Omental fat pad (tissue), 4 donors: Measurements from ENCODE around the genes DENND11 and MGAM2.

DNA sequence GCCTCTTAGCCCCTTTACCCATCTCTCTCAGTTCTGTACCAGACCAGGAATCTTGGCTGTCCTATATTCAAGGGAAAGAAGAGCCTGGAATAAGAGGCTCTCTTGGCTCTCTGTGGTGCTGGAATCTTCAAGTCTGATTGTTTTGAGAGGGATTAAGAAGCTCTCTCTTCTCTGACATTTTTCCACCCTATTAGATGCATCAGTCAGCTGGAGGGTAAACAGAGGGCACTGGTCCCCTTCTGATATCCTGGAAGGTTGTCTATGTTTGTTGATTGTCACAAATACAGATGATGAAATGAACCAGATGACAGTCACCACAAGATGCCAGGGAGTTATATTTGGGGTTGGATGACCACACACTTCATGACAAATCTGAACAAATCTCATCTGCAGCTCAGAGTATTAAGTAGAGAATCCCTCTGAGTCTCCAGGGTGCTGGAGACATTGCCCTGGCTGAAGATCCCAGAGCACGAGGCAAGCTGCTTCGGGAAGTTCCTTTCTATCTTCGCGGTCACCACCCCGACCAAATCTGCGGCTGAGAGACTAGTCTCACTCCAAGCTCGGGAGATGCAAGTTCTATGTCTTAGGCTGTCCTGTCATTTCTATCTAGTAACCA lies 9.1 kb downstream of the DENND2A start:
- PRO-cap: no peak
- RAMPAGE, long total RNA, 4 experiments: no peak in any of the 4 experiments

DNA sequence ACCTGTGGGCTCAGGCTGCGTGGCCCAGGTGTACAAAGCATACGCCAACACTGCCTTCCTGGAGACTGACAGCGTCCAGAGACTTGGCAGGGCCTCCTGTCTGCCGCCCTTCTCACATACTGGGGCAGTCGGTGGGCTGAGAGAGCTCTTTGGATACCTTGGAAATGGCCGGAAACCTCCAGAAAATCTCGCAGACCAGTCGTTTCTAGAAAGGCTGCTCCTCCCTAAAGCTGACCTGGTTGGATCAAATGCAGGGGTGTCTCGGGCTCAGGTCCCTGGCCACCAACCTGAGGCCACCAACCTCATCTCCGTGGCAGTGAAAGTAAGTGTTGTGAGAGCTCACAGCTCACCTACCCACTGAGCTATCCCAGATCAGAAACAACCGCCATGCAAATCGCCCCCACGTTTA lies 1.2 kb downstream of the ADCK2 start:
- PRO-cap: no peak
- RAMPAGE, long total RNA, 4 experiments: no peak in any of the 4 experiments

DNA sequence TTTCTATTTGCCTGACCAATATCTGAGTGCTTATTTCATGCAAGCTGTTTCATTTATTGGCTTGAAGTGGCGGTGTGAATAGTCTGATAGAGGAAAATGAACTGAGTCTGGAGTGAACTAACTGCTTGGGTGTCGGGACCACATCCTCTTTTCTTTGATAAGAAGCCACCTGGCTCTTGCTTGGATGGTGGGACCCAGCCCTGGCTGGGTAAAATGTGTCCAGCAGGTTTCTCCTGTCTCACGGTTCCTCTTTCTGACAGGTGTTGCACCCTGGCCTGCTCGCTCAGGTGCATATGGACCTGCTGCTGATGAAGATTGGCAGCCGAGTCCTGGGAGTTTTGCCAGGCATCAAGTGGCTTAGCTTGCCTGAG lies 1.6 kb downstream of the ADCK2 start:
- PRO-cap: no peak
- RAMPAGE, long total RNA, 4 experiments: no peak in any of the 4 experiments

DNA sequence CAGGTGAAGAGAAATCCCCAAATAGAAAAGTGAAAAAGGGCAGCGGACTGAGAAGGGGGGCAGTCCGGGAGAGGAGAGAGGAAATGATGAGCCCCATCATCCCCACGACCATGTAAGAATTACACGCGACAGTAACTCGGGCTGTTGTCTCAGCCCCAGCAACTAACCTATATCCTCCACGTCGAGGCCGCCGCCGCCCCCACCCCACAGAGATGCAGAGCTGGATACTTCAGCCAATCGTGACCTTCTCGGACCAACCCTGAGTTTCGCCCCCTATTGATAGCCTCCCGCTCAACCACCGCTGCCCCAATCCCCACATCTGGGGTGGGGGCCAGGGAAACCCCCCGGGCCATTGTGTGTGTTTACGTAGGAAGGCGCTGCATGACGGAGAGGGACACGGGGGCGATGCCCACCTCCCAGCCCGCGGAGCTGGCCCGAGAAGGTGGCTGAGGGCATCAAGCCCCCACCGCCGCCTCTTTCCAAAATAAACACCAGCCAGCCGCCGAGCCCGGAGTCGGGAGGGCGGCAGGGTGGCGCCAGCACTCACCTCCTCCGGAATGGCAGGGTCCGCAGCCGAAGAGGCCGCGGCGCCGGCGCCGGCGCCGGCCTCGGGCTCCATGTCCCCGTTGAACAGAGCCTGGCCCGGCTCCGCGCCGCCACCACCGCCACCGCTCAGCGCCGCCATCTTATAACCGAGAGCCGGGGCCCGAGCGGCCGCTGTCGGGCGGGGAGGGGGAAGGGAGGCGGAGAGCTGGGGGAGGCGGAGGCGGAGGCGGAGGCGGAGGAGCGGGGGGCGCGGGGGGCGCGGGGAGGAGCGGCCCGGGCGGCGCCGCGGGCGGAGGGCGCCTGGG lies 485 bp downstream of the BRAF start:
- PRO-cap: no peak
- RAMPAGE, long total RNA, 4 experiments: no peak in any of the 4 experiments

DNA sequence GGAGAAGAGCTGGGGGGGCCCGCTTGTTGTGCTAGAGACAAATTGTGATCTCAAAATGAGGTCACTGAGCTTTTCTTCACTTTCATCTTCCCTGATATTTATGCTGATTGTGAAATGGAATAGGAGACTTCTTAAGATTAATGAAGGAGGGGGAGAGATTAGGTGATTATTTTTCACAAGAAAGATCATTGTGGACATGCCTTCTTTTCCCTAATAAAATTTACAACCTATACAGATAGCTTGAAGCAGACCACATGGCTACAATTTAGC lies 23.5 kb downstream of the MRPS33 start:
- PRO-cap: no peak
- RAMPAGE, long total RNA, 4 experiments: no peak in any of the 4 experiments

DNA sequence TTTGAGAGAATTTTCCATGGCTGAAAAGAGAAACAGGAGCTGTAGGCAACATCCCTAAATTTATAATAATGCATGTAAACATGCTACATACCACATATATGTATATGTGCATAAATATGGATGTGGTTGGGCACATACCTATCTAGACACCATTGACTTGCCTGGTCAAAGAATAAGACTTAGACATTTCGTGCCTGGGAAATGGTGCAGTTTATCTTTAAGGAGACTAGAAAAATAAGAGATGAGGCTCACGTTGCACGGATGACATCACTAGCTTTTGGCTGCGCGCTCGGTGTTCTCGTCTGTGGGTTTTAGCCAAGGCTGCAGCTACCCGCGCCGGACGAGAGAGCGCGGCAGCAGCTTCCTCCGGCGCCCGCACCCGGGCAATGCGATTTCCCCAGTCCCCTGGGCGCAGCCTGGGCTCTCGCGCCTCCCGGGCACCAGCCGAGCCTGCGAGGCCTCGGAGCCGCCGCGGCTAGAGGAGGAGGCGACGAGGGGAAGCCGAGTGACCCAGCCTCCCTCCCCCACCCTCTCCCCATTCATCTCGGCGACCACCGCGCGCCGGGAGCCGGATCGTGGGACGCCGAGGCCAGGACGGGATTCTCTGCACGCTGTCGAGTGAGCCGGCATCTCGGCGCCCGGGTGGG lies 1.4 kb upstream of the TMEM178B start:
- PRO-cap: no peak
- RAMPAGE, long total RNA, 4 experiments: no peak in any of the 4 experiments

DNA sequence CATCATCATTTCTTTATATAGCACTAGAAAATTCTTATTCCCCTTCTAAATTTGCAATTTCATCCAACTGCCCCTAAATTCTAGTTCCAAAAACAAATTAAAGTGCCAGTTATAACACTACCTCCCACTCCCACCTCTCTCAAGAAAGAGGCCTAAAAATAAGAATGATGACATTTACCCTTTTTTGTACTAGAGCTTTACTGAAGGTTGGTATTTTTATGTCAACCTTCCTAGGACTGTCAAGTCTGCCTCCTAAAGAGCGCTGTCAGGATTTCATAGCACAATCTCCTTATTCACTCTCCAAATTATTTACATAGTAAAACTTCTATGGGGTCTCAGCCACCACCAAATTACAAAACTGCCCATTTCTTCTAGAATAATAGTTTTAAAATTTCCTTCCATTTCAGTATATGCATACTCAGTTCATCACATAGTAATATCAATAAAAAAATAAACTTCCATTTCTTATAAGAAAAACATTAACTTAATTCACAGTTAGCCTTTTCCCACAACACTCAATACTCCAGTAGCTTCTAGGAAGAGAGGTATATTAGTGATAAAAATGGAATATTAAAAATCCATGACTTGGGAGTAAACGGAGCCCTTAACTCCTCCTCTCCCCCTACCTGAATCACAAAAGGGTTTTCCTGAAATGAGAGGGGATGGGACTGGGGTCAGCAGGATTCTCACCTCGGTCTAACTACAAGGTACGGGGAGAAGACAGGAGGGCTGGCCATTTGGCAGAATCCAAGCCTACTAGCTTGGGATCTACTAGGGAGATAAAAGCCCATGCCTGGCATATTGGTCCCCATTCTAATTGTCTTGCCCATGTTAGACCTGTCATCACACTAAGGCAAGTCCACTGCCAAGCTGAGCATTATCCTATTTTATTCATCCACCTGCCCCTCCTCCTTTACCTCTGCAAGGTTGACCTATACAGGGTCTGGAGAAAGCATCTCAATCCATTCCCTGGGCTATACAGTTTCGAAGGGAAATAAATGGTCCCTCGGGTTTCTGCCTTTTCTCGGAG lies 43.9 kb downstream of the DENND11 start:
- PRO-cap: no peak
- RAMPAGE, long total RNA, 4 experiments: no peak in any of the 4 experiments

- PRO-cap: no peak
- RAMPAGE, long total RNA, 4 experiments: no peak in any of the 4 experiments
Observed at GRCh38 chr7:141696315-141697058, 5.5 kb downstream of the DENND11 start.

GRCh38 chr7:141702015-141702769 lies at the start of gene DENND11:
Gene DENND11, minus strand, starts transcription at chr7:141702166.
- PRO-cap: no peak
- RAMPAGE, long total RNA, 4 experiments: no peak in any of the 4 experiments

DNA sequence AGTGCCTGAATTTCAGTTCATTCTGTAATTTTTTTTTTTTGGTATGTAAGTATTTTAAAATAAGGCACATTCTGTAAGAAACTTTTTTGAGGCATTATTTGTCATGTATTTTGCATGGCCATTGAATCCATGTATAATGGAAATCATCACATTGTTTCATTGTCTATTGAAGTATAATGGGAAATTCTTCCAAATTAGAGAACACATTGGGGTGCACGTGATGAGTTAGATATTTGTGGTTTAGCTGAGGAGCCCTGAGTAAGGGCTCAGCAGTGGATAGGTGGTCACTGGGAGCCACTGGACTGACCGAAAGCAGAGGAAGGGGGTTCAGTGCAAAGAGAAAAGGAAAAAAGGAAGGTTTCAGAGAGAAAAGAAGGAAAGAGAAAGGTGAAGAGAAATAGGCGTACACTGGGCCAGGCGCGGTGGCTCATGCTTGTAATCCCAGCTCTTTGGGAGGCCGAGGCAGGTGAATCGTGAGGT lies 3.1 kb downstream of the TAS2R4 start:
- PRO-cap: no peak
- RAMPAGE, long total RNA, 4 experiments: no peak in any of the 4 experiments

DNA sequence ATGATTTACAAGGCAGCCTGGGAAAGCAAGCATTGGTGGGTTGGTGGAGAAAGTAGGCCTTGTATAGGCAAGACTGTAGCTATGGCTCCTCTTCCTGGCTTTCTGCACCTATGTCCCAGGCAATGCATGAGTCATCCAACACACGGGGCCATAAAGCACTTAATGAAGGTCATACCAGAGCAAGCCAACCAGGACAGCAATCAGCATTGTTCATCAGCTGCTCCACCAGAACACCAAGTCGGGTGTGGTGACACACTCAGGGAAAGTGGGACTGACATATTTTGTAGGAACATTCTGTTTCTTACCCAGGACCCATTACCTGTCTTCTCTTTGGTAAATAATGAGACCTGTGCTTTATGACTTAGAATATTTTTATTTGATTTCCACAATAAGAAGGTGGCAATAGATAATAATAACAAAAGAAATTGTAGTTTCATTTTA lies 5.9 kb downstream of the MGAM start:
- PRO-cap: no peak
- RAMPAGE, long total RNA, 4 experiments: no peak in any of the 4 experiments

DNA sequence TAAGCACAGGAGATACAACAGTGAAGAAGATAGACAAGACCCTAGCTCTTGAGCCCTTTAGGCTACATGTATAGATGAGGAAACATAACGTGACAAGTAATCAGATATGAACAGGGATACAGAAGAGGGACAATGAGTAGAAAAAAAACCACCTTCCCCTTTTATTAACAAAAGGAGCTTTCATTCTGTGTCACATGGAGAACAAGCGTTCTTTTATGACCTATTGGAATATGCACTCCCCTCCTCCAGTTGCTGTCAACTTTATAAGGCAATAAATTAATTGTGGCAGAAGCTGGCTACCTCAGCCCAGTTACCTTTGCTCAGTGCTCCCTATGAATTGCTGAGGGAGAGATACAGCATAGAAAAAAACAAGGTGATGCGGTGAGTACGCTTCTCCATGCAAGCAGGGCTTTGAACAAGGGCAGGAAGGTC lies at the start of gene MGAM2:
Gene MGAM2, plus strand, starts transcription at position 292 of the 432 bp plus-strand sequence.
- PRO-cap: no peak
- RAMPAGE, long total RNA, 4 experiments: no peak in any of the 4 experiments

DNA sequence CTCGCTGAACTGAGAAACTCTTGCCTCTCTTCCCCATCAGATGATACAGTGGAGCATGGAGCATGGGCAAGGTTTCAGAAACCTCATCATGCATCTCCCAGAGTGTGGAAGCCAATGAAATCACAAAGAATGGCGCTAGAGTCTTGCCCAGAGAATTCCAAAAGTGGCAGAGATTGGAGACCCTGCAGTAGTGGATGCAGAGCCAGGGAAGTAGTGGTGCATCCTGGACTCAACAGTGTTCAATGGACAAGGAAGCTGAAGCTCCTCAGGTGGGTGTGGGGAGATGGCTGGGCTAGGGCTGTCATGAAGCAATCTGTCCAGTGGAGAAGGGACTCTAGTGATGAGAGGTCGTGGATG lies 32.4 kb downstream of the PRSS58 start:
- PRO-cap: no peak
- RAMPAGE, long total RNA, 4 experiments: no peak in any of the 4 experiments

- PRO-cap: no peak
- RAMPAGE, long total RNA, 4 experiments: no peak in any of the 4 experiments
Observed at GRCh38 chr7:142556720-142557120, 192.6 kb upstream of the PRSS1 start.

DNA sequence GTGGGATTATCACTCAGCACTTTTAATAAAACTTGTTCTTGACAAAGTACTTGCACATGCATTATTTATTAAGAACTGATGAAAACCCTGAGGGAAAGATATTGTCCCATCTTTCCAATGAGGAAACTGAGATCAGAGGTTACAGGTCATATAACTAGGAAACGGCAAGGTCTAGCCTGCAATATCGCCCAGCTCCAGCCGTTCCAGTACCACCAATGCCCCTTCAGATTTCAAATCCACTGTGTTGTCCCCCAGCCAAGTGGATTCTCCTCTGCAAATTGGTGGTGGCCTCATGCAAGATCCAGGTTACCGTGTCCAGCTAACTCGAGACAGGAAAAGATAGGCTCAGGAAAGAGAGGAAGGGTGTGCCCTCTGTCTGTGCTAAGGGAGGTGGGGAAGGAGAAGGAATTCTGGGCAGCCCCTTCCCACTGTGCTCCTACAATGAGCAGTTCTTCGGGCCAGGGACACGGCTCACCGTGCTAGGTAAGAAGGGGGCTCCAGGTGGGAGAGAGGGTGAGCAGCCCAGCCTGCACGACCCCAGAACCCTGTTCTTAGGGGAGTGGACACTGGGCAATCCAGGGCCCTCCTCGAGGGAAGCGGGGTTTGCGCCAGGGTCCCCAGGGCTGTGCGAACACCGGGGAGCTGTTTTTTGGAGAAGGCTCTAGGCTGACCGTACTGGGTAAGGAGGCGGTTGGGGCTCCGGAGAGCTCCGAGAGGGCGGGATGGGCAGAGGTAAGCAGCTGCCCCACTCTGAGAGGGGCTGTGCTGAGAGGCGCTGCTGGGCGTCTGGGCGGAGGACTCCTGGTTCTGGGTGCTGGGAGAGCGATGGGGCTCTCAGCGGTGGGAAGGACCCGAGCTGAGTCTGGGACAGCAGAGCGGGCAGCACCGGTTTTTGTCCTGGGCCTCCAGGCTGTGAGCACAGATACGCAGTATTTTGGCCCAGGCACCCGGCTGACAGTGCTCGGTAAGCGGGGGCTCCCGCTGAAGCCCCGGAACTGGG lies 25.5 kb downstream of the PRSS2 start:
- PRO-cap: no peak
- RAMPAGE, long total RNA, 4 experiments: start-site peak on the plus strand in 4 of 4 experiments, centred at positions 622 to 928 of the sequence, 6 to 12 reads per replicate

- PRO-cap: no peak
- RAMPAGE, long total RNA, 4 experiments: no peak in any of the 4 experiments
Observed at GRCh38 chr7:143014957-143015494, 11.9 kb downstream of the OR9A2 start.

DNA sequence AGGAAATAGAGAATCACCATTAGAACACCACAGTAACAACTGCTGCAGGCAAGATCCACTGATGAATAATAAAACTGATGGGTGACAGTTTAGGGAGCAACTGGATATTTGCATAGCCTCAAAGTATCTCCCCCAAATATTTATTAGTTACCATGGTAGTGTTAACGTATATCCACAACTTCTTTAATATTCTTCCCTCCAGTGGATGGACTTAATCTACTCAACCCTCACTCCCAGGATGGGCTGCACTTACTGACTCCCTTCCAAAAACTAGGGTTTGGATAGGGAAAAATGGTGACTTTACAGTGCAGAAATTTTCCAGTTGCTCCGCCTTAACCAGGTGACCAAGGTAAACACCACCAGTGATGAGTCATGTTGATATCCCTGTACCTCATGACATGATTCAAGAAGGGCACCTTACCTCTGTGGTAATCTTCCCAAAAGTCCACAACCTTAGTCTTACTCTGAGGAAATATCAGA lies 3.6 kb upstream of the GSTK1 start:
- PRO-cap: no peak
- RAMPAGE, long total RNA, 4 experiments: no peak in any of the 4 experiments

DNA sequence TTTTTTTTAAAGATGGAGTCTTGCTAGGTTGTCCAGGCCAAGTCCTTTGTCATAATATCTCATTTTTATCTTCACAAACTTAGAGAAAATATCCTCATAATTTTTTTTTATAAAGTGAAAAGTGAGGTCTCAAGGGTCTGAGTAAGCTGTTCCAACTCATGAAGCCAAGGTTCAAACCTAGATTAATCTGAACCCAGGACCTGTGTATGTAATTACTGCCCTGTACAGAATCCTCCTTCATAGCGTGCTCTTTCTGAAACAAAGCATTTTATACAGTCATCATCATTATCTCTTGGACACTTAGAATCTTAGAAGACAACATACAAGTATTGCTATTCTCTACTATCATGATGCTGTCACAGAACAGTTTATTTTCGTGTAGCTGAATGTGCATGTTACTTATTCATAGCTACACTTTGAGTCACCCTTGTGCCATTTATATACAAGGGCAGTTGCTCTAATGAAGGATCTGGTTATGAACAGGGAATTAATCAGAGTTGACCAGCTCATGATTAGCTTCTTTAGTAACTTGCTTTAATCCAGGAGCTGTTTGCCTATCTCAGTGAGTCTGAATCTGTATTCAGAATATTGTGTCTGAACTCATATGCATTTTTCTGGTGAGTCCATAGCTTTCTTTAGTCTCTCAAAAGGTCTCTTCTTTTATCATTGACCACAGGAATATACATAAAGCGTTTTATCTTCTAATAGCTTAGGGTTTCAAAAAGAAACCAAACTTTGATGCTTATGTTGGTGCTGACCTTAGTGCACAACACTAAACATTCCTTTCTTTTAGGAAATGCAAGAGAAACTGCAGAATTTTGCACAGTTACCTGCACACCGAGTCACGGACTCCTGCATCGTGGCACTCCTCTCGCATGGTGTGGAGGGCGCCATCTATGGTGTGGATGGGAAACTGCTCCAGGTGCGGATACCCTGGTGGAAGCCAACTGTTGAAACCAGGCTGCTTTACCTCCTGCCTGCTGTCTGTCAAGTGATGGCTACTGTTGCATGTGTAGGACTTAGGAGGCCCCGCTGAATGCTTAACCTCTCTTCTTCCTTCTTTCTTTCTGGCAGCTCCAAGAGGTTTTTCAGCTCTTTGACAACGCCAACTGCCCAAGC lies 11.3 kb downstream of the CASP2 start:
- PRO-cap: no peak
- RAMPAGE, long total RNA, 4 experiments: no peak in any of the 4 experiments

GRCh38 chr7:143378695-143379662 lies 2.2 kb upstream of the ZYX start:
- PRO-cap: no peak
- RAMPAGE, long total RNA, 4 experiments: no peak in any of the 4 experiments

GRCh38 chr7:143386636-143387208 lies 5.6 kb downstream of the ZYX start:
- PRO-cap: no peak
- RAMPAGE, long total RNA, 4 experiments: no peak in any of the 4 experiments